Ascending aorta (tissue), 1 donor: Measurements from ENCODE around the genes LGALS16, LGALS14 and HIPK4.

GRCh38 chr19:39448074-39448348 is 2.6 kb downstream of the SUPT5H start:
- PRO-cap: no peak

GRCh38 chr19:39655703-39656156 is at the start of gene LGALS16:
TSS of gene LGALS16 (plus strand) at chr19:39655913.
- PRO-cap: no peak

DNA sequence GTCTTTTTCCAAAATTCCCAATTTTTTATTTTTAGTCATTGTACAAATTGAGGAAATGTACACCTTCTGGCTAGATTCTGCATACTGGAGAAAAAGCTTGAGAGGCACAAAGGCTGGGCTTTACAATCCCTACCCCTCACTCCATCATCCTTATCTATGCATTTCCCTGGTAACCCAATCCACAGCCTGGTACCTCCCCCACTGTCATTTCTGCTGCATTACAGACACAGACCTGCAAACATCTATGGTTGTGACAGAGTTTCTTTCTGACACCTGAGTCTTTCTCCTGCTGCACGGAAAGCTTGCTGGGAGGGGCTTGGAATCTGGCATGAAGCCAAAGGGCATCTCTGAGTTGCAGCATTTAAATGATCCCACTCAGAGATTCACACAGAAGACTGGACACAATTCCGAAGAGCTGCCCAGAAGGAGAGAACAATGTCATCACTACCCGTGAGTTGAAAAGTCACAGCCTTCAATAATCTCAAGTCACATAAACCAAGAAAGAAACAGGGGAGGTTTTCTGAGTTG is at the start of gene LGALS14:
Gene LGALS14 (plus strand): TSS at position 388 of the 528 bp plus-strand sequence.
- PRO-cap: no peak

DNA sequence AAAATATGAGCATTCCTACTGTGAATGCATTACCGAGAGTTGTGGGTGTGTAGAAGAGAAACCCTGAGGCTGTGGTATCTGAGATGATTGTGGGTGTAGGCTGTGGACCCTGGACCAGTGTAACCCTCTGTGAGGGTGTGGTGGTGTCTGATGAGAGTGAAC is 222 bp downstream of the LGALS14 start:
- PRO-cap: no peak

DNA sequence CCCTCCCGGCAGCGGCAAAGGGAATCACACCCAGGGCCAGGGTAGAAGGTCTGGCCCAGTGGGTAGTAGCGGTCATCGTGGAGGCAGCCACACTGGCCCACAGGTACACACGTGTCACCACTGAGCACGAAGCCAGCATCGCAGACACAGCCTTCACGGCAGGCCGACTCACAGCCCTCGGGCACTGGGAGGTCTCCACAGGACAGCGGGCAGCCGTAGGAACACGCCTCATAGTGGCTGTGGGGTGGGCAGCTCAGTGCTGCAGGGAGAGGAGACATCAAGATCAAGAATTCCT is 59.8 kb upstream of the FBL start:
- PRO-cap: no peak

GRCh38 chr19:40091281-40091605 is 500 bp upstream of the ZNF780A start:
- PRO-cap: no peak

- PRO-cap: no peak
Measured at GRCh38 chr19:40147605-40148444, 43.4 kb upstream of the MAP3K10 start.

DNA sequence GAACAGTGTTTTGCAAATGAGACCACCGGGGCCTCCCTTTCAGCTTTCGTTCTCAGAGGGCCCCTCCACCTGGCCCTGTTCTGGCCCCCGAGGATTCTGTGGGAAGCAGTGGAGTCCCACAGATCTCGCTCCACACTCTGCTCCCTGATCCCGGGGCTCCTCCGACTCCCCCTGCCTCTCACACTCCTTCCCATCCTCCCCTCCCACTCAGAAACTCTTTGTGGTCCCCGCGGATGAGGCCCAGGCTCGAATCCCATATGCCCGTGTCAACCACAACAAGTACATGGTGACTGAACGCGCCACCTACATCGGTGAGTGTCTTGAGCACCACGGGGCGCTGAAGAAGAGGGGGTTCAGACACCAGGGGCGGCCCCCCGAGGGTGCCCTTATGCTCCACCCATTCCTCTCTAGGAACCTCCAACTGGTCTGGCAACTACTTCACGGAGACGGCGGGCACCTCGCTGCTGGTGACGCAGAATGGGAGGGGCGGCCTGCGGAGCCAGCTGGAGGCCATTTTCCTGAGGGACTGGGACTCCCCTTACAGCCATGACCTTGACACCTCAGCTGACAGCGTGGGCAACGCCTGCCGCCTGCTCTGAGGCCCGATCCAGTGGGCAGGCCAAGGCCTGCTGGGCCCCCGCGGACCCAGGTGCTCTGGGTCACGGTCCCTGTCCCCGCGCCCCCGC is 12.3 kb downstream of the HIPK4 start:
- PRO-cap: no peak

- PRO-cap: no peak
Measured at GRCh38 chr19:40390018-40390586, at the start of gene HIPK4. TSS of gene HIPK4 (minus strand) at chr19:40390181.

DNA sequence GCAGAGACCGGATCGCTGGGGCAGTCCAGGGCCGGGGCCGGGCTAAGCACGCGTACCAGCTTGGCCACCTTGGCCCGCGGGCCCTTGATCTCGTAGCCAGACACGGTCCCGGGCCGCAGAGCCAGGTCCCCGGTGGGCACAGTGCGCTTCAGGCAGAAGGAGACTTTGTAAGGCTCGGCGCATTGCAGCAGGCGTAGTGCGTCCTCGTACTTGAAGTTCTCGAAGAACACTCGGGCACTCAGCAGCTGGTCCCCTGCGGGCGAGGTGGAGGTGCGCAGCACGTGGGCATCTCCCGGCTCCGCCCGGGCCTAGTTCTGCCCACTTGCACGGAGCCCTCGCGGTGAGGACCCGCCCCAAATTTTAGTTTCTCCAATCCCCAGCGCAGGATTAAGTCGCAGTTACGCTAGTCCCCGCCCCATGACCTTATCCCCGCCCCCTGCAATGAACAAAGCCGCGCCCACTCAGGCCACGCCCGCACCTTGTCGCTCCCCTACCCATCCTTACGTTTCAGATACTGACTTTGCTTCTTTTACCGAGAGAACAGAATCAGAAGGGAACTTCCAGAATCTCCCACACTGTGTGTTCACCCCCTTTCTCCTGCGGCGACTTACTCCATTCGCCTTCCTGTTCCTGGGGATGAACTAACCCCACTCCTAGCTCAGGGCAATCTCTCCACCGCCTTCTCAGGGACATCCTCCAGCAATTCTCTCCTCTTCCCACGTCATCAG is 8.7 kb upstream of the HIPK4 start:
- PRO-cap: no peak

DNA sequence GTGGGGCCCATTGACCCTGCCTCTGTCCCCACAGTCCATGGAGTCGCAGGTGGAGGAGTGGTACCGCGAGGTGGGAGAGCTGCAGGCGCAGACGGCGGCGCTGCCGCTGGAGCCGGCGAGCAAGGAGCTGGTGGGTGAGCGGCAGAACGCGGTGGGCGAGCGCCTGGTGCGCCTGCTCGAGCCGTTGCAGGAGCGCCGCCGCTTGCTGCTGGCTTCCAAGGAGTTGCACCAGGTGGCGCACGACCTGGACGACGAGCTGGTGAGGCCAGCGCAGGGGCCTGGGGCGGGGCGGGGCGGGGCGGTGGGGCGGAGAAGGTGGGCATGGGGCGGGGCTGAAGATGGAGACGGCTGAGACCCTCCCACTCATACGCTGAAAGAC is 27.5 kb upstream of the SHKBP1 start:
- PRO-cap: no peak

- PRO-cap: no peak
Measured at GRCh38 chr19:40567799-40568487, 8.7 kb upstream of the SHKBP1 start.

DNA sequence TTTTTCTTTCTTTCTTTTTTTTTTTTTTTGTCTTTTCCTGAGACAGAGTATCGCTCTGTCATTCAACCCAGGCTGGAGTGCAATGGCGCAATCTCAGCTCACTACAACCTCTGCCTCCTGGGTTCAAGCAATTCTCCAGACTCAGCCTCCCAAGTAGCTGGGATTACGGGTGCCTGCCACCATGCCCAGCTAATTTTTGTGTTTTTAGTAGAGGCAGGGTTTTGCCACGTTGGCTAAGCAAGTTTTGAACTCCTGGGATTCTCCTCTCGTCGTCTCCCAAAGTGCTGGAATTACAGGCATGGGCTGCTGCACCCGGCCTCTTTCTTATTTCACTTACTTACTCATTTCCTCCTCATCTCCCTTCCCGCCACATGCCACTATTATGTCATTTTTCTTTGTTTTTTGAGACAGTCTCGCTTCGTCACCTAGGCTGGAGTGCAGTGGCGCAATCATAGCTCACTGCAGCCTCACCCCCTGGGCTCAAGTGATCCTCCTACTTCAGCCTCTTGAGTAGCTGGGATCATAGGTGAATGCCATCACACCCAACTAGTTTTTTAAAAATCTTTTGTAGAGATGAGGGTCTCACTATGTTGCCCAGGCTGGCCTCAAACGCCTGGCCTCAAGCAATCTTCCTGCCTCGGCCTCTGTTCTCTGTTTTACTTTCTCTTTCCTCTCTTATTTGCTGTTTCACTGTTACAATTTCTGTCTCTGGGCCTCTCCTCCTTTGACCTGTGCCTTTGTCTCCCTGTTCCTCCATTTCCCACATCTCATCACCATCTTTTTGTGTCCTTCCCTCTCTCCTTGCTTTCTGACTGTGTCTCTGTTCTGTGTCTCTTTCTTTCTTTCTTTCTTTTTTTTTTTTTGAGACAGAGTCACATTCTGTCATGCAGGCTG is 9.1 kb downstream of the SHKBP1 start:
- PRO-cap: no peak

DNA sequence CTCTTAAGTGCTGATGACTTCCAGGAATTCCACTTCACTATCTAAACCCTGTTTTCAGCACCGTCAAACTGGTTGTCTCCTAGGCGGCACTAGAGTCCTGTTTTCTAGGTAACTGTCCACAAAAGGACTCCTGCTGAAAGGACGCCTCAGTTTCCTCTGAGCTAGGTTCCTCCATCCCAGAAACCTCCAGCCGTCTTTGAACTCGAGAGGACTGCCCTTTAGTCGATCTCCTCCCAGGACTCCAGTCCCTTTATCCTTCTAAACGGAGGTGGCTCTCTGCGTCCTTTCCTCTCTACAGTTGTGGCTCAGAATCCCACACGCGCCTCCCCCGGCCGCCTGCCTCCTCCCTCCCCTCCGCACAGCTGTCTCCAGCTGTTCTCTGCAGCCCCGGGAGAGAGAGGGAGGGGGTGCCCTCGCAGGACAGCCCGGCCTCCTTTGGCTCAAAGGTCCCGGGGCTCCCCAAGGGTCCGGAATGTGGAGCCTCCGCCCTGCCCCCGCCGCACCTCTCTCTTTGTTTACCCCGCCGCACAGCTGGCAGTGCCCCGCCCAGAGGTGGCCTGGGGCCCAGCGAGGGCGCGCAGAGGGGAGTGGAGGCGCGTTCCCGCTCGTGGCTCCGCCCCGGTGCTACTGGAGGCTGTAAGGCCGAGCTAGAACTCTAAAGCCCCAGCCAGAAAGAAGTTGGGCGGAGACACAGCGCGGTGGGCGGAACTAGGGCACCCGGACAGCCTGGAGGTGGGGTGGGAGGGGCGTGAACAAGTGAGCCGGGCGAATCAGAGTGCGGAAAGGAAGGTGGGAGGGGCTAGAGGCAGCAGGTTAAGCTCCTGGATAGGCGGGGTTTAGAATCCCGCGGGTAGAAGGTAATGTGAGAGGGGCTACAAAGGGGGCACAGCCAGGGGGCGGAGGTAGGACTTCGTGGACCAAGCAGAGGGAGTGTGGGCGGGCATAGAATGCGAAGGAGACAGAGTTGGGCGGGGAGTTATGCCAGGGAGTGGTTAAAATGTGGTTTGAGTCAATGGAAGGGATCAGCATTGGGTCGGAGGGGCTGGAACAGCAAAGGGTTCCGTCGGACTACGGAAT is 2.6 kb downstream of the LTBP4 start:
- PRO-cap: unidirectional peak, minus-strand start at position 307 of the sequence; unidirectional peak, minus-strand start at position 364 of the sequence; unidirectional peak, minus-strand start at position 506 of the sequence; unidirectional peak, minus-strand start at position 559 of the sequence; unidirectional peak, minus-strand start at position 629 of the sequence

DNA sequence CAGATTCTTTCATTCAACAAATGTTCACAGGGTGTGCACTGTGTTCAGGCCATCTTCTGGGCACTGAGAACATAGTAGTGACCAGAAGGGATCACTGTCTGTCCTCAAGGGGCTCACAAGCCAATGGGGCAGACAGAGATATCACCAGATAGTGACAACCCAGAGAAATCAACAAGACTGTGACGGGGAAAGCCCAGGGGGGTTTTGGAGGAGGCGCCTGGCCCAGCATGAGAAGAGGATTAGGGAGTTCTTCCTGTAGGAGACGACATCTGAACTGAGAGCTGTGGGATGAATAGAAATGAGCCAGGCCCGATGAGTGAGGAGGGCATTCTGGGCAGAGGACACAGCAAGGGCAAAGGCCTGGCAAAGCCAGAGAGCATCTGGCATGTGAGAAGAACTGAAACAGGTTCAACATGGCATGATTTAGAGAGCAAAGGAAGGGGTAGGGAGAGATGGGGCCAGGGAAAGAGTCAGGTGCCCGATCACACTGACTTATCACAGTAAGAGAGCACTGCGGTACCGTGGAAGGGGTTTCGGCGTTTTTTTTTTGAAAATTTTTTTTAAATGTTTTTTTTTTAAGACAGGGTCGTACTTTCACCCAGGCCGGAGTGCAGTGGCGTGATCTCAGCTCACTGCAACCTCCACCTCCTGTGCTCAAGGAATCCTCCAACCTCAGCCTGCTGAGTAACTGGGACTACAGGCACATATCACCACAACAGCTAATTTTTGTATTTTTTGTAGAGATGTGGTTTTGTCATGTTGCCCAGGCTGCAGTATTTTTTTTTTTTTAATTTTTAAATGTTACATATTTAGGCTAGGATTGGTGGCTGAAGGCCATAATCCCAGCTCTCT is 18.7 kb downstream of the LTBP4 start:
- PRO-cap: no peak

GRCh38 chr19:40650565-40651131 is 39.8 kb downstream of the NUMBL start:
- PRO-cap: unidirectional peak, plus-strand start at chr19:40650983

DNA sequence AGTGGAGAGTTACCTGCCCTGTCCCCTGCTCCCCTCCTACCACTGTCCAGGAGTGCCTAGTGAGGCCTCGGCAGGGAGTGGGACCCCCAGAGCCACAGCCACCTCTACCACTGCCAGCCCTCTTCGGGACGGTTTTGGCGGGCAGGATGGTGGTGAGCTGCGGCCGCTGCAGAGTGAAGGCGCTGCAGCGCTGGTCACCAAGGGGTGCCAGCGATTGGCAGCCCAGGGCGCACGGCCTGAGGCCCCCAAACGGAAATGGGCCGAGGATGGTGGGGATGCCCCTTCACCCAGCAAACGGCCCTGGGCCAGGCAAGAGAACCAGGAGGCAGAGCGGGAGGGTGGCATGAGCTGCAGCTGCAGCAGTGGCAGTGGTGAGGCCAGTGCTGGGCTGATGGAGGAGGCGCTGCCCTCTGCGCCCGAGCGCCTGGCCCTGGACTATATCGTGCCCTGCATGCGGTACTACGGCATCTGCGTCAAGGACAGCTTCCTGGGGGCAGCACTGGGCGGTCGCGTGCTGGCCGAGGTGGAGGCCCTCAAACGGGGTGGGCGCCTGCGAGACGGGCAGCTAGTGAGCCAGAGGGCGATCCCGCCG is 1.8 kb downstream of the EGLN2 start:
- PRO-cap: no peak

DNA sequence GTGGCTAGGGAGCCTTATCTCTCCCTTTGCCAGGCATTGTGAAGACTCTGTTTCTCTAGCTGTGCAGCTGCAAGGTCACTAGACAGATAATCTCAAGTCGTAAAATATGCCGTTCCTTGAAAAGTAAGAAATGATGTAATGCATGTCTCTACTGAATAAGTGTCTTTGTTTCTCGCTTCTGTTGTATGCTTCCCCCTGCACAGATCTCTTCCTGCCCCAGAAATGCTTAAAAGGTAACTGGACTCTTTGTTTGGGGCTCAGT is 16.5 kb downstream of the CYP2A6 start:
- PRO-cap: no peak

GRCh38 chr19:40921091-40922051 is 39.3 kb upstream of the CYP2A7 start:
- PRO-cap: no peak

DNA sequence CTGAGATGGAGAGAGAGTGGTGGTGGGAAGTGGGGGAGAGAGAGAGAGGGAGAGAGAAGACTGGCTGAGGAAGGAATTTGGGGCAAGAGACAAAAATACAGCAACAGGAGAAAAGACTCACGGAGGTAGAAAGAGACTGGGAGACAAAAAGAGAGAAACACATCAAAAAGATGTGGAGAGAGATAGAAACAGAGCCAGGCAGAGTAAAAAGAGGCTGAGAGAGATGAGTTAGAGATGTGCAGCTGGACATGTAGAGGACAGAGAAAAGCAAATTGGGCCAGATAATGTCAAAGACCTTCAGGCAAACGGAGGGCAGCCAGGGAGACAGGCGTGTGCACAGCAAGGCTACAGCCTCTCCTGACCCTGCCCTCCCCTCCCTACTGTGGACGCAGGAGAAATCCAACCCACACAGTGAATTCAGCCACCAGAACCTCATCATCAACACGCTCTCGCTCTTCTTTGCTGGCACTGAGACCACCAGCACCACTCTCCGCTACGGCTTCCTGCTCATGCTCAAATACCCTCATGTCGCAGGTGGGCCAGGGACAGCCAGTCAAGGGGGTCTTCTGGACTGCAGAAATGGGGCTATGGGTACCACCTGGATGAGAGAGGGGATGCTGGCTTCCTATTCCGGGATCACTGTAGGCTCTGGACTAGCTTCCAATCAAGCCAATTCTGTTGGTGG is 49.3 kb upstream of the CYP2B6 start:
- PRO-cap: no peak